Uterus (tissue), 7 donors: Measurements from ENCODE around the gene BOC.

GRCh38 chr3:113151299-113152172 is 59.8 kb upstream of the BOC start:
- PRO-cap, 4 experiments, result peak in 3 of 4 experiments; most common plus-strand start chr3:113151607 (in 1); most common minus-strand start chr3:113151549 (in 1)
- RAMPAGE, long total RNA, 2 experiments, result no peak in any of the 2 experiments
- RRBS, result no CpG with 5 or more reads among the region's 8 CpGs

GRCh38 chr3:113210254-113211187 is 836 bp upstream of the BOC start:
- PRO-cap, 4 experiments, result peak in 3 of 4 experiments; most common plus-strand start chr3:113210772 (in 2); most common minus-strand start chr3:113210461 (in 2)
- RAMPAGE, long total RNA, 2 experiments, result no peak in any of the 2 experiments
- RRBS, result no CpG with 5 or more reads among the region's 21 CpGs

DNA sequence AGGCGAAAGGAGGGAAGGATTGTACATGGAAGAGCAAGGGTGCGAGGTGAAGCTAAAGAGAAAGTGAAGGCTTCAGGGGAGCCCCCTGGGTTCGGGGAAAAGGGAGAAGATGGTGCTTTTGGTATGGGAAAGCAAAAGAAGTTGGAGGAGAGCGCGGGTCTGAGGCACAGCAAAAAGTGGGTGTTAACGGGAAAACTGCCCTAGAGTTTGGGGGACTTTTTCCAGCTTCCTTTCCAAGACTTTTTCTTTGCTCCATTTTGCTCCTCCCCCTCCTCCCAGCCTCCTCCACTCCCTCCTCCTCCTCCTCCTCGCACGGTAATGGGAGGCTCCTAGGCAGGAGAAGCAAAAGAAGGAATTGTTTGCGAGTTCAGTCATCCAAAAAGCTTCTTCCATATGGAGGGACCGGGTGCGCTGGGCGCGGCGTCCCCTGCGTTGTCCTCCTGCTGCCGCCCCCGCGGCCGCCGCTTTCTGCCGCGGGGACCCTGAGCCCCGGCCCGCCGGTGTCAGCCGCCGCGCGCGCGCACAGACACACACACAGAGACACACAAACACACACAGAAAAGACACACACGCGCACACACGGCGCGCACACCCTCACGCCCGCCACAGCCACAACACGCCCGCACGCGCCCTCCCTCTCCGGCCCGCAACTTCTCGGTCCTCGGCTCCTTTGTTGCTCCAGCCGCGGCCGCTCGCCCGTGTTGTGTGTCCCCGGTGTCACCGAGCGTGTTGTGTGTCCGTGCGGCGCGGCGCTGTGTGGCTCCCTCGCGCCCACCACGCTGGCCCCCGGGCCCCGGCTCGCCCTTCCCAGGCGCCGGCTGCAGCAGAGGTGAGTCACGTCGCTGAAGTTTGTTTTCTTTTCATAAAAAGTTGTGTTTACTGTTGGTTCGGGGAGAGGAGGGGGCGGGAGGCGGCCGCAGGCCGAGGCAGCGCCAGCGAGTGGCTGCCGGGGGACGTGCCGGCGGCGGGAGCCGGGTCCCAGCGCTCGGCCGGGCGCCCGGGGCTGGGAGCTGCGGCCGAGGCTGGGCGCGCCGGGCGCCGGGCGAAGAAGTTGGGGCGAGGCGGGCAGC is at the start of gene BOC:
BOC (plus strand) TSS at position 370 of the 1,070 bp plus-strand sequence.
- PRO-cap, 4 experiments, result peak in 4 of 4 experiments; most common plus-strand start position 392 of the sequence (in 3); most common minus-strand start position 178 of the sequence (in 4)
- RAMPAGE, long total RNA, 2 experiments, result start-site peak on the plus strand in 1 of 2 experiments, centred at position 615 of the sequence, 22 reads per replicate
- RRBS, result 2% methylated on average over 34 of the region's 97 CpGs

GRCh38 chr3:113241483-113242712 is 30.5 kb downstream of the BOC start:
- PRO-cap, 4 experiments, result peak in 3 of 4 experiments; most common plus-strand start chr3:113242451 (in 2); most common minus-strand start chr3:113241677 (in 1)
- RAMPAGE, long total RNA, 2 experiments, result no peak in any of the 2 experiments
- RRBS, result 29% methylated on average over 3 of the region's 13 CpGs

- PRO-cap, 4 experiments, result peak in 1 of 4 experiments; most common plus-strand start chr3:113248306 (in 1); most common minus-strand start chr3:113248300 (in 1)
- RAMPAGE, long total RNA, 2 experiments, result no peak in any of the 2 experiments
- RRBS, result no CpG with 5 or more reads among the region's 7 CpGs
These were observed 36.8 kb downstream of the BOC start for GRCh38 chr3:113248121-113248554.

- PRO-cap, 4 experiments, result peak in 2 of 4 experiments; most common plus-strand start chr3:113276121 (in 2)
- RAMPAGE, long total RNA, 2 experiments, result no peak in any of the 2 experiments
- RRBS, result no CpG with 5 or more reads among the region's 17 CpGs
These were observed 64.5 kb downstream of the BOC start for GRCh38 chr3:113275555-113276585.

DNA sequence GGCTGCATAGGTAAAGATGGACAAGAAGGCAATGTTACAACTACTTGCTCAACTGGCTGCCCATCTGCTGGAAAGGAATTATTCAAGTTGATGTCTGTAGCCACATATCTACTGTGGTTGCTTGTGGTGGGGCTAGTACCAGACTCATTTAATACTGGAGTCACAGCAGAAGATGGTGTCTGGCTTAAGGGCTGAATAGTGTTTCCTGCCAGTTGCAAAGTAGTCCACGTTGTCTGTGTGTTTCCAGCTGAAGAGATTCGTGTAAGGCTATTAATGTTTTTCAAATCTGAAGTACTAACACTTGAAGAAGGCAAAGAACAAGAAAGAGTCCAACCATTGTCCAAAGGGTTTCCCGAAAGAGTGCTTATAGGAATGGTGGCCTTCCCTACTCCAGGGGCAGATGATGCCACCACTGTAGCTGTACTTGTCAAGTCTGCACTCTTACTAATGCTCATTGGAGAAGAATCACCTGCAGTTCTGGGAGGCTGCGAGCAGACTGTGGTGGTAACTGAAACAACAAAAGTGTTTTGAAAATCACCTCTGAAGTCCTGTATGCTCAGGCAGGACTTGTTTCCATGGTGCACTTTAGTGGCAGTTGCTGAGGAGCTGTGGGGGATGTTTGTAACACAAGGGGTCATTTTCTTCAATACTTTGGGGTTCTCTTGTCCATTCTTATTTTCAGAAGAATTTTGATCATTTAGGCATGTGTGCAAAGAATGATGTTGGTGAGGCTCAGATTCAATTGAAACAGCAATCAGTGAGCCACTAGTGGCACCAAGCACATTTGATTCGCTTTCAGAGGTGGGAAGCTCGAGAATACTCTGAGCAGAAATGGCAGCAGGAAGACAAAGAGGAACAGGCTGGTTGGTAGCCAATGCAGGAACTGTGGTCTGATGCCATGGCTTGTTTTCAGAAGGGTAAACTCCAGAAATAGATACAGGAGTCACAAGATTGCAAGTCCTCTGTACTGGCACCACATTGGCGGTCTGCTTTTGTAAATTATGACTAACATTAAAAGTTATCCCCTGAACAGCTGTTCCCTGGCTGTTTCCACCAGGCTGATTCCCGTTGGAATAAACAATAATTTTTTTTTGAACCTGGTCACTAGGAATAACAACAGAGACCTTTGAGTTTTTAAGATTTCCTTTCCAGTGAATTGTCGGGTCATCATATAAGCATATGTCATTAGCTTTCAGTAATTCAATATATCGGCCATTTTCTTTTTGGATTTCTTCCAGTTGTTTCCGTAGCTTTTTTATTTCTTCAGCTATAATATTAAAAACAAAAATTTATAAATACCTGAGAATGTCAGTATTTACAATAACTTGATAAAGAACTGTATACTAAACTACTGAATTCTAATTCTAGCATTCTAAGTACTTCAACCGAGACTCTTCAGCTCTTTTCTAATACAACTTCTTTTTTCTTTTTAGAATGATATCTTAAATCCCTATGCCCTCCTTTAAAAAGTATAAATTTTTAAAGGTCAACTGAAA is 35.7 kb downstream of the USF3 start:
- PRO-cap, 4 experiments, result no peak in any of the 4 experiments
- RAMPAGE, long total RNA, 2 experiments, result start-site peak on the minus strand in 1 of 2 experiments, centred at position 586 of the sequence, 7 reads per replicate
- RRBS, result no CpG with 5 or more reads among the region's 12 CpGs

DNA sequence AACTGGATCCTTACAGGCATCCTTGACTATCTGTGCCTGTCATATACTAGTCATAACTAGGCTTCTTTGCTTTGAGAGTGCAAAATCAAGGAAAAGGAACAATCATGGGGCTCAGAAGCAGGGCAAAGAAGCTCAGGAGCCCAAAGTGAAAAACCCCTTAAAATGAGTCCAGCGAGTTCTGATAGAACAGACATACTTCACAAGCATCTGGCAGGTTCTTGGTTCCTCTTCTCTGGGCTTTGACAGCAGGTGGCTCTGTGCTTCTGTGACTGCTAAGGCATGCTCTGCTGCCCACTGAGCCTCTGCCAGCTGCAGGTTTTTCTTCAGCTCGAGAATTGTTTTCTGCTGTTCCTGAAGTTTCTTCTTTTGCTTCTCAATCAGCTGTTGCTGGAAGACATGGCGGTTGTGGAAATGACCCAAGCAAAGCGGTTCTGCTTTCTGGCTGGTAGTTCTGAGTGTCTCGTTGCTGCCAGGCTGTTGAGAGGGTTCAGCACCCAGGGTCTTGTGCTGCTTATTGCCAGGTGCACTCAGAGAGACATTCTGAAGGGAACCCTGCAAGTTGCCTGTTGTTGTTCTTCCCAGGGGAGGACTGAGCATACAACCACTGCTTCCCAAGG is 50.9 kb downstream of the CCDC191 start:
- PRO-cap, 4 experiments, result no peak in any of the 4 experiments
- RAMPAGE, long total RNA, 2 experiments, result no peak in any of the 2 experiments
- RRBS, result no CpG with 5 or more reads among the region's 5 CpGs

DNA sequence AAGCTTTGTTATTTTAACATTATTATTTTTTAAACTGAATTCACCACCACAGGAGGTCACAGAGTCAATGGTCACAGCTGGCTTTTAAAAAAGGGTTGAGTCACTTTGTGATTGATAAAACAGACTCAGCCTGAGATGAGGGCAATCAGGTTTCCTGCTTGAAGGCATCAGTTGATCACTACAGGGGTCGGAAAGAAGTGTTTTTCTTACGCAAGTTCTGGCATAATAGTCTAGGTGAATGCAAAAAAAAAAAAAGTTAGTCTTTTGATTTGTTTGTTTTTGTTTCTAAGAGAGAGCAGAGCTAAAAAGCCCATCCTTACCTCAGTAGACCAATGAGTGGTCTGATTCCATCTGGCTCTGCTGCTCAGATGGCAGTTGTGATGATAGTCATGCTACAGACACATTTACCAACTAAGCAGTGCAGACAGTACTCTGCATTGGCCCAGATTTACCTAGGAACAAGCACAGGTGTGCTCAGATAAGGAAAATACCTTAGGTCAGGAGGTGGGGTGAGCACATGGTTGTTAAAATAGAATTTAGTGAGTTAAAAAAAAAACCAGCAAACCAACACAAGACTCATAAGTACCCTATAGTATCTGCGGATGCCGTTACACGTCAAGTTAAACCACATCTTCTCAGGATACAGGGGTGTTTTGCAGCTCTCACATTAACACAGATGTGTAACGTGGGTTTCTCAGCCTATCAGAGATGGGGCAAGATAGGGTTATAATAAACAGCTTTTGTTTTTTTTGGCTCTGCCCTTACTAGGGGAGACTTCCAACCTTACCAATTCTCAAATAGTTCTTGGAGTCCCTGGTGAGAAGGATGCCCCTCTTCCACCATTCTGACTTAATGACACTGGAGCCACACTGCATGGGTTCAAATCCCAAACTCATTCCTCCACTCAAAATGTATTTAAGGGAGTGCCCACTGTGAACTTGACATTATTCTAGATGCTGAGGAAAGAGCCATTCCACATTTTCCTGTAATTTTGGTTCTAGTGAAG is 22.5 kb downstream of the ZNF80 start:
- PRO-cap, 4 experiments, result peak in 3 of 4 experiments; most common plus-strand start position 796 of the sequence (in 3); most common minus-strand start position 627 of the sequence (in 1)
- RAMPAGE, long total RNA, 2 experiments, result no peak in any of the 2 experiments
- RRBS, result no CpG with 5 or more reads among the region's 6 CpGs

- PRO-cap, 4 experiments, result peak in 1 of 4 experiments; most common plus-strand start chr3:114219907 (in 1)
- RAMPAGE, long total RNA, 2 experiments, result no peak in any of the 2 experiments
- RRBS, result no CpG with 5 or more reads among the region's 3 CpGs
These were observed 17.7 kb downstream of the ZNF80 start for GRCh38 chr3:114219691-114220159.

DNA sequence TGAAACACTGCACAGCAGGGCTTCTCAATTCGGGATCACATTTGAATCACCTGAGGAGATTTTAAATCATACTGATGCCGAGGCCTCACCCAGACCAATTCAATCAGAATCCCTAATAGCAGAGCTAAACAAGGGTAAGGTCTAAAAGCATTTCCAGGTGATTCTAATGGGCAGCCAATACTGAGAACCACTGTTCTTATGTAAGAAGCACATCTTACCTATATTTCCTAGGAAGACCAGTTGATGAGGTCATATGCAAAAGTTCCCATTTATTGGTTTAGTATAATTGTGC is 2.1 kb downstream of the TIGIT start:
- PRO-cap, 4 experiments, result no peak in any of the 4 experiments
- RAMPAGE, long total RNA, 2 experiments, result no peak in any of the 2 experiments
- RRBS, result no CpG with 5 or more reads among the region's 2 CpGs

GRCh38 chr3:114308860-114309124 is 15.0 kb downstream of the TIGIT start:
- PRO-cap, 4 experiments, result no peak in any of the 4 experiments
- RAMPAGE, long total RNA, 2 experiments, result no peak in any of the 2 experiments
- RRBS, result no CpG with 5 or more reads among the region's 4 CpGs

DNA sequence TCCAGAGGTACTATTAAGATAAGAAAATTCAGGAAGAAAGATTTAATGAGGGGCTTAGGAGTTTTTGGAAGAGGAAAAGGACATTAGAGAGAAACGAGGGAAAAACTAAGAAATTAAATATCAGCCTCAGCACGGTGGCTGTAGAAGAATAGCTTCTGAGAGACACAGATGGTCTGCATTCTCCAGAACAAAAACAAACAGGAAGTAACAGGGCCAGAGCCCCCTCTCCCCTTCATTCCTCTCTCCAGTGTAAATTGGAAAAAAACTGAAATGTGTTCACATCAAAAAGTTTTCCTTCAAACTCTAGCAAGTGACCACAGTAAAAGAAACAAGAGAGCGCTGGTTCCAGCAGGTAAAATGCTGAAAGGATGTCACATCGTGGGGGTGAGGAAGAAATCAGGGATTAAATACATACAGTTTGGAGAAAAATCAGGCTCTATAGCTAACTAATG is 116.5 kb downstream of the TIGIT start:
- PRO-cap, 4 experiments, result peak in 2 of 4 experiments; most common plus-strand start position 309 of the sequence (in 1); most common minus-strand start position 150 of the sequence (in 2)
- RAMPAGE, long total RNA, 2 experiments, result no peak in any of the 2 experiments
- RRBS, result no CpG with 5 or more reads among the region's 4 CpGs

DNA sequence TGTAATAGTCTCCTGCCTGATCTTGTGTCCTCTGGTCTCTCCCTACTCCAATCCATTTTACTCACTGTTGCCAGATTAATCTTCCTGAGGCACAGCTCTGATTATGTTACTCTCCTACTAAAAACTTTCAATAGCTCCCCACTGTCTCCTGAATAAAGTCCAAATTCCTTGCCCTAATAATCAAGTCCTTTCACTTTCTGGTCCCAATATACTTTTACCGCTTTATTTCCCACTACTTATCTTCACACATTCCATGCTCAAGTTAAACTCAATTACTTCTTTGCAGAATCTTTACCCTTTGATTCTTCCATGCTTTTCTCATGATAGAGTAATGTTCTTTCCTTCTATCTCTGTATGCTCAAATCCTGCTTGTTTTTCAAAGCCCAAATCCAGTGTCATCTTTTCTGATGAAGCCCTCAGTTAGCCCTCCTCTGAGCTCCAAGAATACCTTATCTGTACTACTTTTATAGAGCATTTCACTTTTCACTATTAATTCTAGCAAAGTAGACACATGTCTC is 181.1 kb downstream of the TIGIT start:
- PRO-cap, 4 experiments, result no peak in any of the 4 experiments
- RAMPAGE, long total RNA, 2 experiments, result start-site peak on the minus strand in 1 of 2 experiments, centred at positions 287 to 403 of the sequence, 6 to 7 reads per replicate
- RRBS, result no CpG with 5 or more reads among the region's 1 CpG

- PRO-cap, 4 experiments, result no peak in any of the 4 experiments
- RAMPAGE, long total RNA, 2 experiments, result no peak in any of the 2 experiments
- RRBS, result no CpG with 5 or more reads among the region's 3 CpGs
These were observed 277.5 kb downstream of the TIGIT start for GRCh38 chr3:114571274-114571808.

DNA sequence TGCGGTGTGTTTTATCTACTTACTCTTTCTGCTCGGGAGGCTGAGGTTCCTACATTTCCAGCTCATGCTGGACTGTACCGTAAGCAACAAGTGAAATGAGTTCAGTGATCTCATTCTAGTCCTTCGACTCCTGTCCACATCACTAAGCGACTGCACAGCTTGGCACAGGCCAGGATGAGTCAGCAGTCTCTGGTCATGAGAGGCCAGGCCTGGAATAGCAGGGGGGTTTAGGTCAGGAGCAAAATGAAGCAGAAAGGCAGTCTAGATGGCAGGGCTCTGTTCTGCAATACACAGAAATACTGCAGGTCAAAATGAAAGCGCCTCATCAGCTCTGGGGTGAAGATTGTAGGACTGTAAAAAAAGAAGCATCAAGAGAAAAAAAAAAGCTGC is 331.0 kb downstream of the TIGIT start:
- PRO-cap, 4 experiments, result peak in 4 of 4 experiments; most common plus-strand start position 241 of the sequence (in 2); most common minus-strand start position 88 of the sequence (in 2)
- RAMPAGE, long total RNA, 2 experiments, result start-site peak on the minus strand in 1 of 2 experiments, centred at position 117 of the sequence, 95 reads per replicate
- RRBS, result no CpG with 5 or more reads among the region's 6 CpGs

DNA sequence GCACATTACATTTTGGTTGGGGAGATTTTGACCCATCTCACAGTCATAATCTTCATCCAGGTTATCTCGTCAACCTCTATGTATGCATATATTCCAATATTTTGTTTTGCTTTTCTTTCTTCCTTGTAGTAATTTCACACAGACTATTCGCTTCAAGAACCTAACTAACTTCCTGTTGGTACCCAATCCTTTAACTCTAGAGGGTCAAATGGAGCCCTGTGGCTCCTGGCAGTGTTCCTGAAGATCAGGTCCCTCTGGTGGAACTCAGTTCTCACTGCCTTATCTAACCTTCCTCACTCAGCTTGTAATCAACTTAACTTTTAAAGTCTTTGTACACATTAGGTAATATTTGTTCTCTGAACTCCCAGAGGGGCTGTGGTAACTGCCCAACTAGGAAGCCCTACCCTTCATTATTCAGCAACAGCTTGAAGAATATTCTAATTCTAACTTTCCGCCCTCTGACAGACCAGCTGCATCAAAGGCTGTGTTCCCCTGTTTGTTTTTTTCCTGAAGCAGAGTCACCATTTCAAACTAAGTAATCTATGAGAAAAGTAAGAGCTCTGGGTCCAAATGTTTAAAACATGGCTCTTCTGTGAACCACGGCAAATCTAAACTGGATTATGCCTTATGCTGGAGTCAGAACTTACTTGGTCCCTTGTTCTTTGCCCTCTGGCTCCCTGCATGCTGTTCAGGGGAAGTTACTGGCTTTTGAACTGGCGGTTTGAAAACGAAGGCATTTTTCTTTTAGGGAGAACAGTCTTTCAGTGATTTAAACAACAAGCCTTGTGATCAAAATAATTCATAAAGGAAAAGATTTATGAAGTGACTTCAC is 365.4 kb downstream of the TIGIT start:
- PRO-cap, 4 experiments, result peak in 3 of 4 experiments; most common plus-strand start position 440 of the sequence (in 1); most common minus-strand start position 671 of the sequence (in 2)
- RAMPAGE, long total RNA, 2 experiments, result no peak in any of the 2 experiments
- RRBS, result no CpG with 5 or more reads among the region's 6 CpGs

- PRO-cap, 4 experiments, result no peak in any of the 4 experiments
- RAMPAGE, long total RNA, 2 experiments, result no peak in any of the 2 experiments
- RRBS, result no CpG with 5 or more reads among the region's 3 CpGs
These were observed 424.9 kb downstream of the TIGIT start for GRCh38 chr3:114718597-114719282.

DNA sequence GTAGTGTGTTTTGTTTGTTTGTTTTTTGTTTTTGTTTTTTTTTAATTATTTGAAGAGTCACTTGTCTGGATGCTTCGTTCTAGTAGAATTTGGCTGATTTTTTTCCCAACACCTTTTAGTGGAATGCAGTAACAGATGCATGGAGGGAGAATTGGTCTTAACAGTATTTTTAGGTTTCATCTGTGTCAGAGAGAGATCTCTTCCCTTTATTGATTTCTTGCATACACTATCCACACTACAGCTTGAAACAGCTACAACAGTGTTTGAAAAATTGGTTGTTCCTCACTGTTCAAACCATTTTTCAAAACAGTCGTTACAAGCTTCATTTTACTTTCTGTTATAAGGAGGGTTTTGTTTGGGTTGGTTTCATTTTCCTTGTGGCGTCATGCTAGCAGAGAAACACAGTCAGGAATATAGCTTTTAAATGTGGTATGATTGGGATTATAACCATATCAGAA is 400.7 kb downstream of the ZBTB20 start:
- PRO-cap, 4 experiments, result no peak in any of the 4 experiments
- RAMPAGE, long total RNA, 2 experiments, result no peak in any of the 2 experiments
- RRBS, result no CpG with 5 or more reads among the region's 3 CpGs

DNA sequence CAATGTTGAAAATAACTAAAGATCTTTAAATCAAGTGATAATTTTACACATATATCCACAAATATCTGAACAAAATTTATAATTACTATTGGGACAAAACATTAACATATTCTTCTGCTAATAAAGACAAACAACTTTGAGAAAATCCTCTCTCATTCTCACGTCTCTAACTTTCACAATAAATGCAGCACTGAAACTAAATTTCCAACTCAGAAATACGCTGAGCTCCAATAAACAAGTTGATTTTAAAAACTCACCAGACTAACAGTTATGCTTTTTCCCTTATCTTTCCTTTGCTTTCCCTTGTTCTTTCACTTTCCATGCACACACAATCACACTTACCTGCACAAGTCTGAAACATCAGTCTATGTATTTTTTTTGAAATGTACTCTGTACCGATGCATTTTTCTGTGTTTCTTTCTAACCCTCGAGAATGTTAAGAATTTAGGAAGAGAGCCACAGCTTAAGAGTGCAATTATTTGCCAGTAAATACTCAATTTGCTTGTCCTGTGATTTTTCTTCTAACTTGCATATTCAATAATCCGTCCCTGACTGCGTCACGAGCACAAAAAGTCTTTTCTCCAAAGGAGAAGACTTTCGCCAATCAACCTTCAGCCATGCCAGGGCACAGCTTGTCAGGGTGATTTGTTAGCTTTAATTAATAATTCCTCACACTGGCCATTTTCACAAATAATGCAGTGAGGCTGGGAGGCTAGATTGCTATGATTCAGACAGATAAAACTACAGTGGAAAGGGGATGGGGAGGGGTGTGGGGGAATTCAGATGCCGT is 388.3 kb downstream of the ZBTB20 start:
- PRO-cap, 4 experiments, result no peak in any of the 4 experiments
- RAMPAGE, long total RNA, 2 experiments, result no peak in any of the 2 experiments
- RRBS, result no CpG with 5 or more reads among the region's 9 CpGs